ENCODE measurements around a stretch of chr18.

GRCh38 chr18:48621037-48621667 is 82.3 kb downstream of the CTIF start:
- PRO-cap = no peak

DNA sequence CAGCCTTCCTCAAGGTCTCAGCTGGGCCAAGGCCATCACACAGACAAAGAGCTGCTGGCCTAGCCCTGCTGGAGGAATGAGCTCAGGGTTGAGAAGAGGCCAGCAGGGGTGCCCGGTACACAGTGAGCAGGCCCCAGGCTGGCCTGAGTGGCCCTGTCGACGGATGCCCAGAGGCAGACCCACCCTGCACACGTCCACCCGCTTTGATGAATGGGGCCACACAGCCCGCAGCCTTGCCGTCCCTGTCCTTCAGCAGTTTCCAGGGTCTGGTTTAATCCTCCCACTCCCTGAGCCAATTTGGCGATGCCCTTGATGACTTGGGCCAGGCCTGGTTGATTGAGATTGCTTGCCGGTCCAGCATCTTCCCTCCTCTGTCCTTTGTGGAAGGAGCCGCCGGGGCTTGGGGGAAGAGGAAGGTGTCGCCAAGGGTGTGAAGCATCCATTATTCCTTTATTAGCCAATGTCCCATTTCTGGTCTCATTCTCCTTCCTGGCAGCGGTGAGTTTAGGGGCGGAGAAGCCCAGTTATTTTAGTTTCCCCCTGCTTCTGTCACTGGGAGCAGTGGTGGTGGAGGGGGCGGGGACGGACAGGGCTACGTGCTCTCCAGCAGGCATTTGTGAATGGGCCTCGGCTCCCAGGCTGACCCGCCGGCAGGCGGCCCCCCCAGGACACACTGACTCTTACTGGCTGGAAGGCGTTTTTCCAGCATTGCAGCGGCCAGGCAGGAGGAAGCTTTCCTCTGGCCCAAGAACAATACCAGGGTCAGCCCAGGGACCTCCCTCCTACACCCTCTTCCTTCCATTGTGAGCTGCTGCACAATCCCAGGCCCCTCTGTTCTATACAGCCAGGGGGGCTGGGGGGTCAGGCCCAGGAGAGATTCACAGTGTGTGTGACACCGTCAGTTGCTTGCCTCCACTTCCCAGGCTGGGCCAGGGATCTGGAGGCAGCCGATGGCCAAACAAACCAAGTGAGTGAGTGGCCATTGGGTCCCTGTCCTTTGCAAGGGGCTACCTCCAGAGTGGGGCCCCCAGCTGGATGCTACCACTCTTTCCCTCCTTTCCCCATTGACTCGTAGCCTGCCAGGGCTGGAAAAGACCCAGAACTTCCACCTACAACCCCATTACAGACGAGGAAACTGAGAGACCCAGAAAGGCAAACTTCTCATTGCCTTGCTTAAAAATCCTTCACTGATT is 141.9 kb downstream of the CTIF start:
- PRO-cap = no peak

DNA sequence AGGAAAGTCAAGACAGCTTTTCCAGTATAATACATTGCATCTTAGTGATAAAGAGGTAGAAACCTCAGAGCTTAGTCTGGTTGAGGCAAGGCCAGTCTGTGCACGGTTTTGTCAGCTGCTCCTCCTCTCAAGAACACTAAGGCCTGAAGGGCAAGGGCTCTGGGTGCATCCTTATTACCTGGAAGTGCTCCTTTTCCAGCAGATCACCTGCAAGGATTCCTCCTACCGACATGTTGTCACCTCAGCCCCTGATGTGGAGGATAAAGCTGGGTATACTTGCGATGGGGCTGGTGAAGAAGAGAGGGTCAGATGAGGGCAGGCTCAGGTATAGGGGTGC is 149.2 kb downstream of the CTIF start:
- PRO-cap = no peak

GRCh38 chr18:48813733-48814690 is 136.8 kb downstream of the SMAD7 start:
- PRO-cap = no peak

- PRO-cap = no peak
Observed at GRCh38 chr18:48827173-48828407, 123.2 kb downstream of the SMAD7 start.

DNA sequence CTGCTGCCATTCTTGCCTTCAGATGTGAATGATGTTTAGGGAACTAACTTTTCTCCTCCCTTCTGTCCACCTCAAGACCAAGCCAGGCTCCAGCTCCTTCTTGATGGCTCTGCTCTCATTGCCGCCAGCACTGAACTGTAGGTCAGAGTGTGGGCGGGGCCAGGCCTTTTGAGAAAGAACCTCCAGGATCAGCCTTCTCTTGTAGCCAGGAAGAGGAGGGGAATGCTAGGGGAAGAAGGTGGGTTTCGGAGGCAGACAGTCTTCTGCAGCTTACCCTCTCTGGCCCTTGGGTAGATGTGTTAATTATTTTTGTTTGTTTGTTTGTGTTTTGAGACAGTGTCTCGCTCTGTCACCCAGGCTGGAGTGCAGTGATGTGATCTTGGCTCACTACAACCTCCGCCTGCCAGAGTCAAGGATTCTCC is 120.9 kb downstream of the SMAD7 start:
- PRO-cap = no peak

DNA sequence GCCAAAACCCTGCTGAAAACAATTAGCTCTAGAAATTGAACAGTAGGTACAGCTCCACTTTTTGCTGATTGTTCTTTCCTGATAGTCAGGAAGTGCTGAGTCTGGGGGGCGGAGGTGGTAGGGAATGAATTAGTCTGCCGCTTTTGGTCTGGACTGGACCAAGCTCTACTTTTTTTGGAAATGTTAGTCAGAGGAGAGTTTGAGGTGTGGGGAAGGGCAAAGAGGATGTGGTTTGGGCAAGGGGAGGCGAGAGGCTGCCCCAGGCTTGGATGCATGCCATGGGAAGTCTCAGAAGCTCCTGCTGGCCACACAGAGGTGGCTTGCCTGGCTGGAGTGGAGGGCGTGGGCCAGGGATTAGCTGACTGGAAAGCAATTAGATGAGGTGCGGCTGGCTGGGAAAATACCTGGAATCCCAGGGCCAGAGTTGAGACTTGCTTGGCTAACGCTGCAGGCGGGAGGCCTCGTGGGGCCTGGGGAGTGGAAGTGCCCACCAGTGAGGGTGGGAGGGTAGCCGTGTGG is 117.9 kb downstream of the SMAD7 start:
- PRO-cap = no peak

DNA sequence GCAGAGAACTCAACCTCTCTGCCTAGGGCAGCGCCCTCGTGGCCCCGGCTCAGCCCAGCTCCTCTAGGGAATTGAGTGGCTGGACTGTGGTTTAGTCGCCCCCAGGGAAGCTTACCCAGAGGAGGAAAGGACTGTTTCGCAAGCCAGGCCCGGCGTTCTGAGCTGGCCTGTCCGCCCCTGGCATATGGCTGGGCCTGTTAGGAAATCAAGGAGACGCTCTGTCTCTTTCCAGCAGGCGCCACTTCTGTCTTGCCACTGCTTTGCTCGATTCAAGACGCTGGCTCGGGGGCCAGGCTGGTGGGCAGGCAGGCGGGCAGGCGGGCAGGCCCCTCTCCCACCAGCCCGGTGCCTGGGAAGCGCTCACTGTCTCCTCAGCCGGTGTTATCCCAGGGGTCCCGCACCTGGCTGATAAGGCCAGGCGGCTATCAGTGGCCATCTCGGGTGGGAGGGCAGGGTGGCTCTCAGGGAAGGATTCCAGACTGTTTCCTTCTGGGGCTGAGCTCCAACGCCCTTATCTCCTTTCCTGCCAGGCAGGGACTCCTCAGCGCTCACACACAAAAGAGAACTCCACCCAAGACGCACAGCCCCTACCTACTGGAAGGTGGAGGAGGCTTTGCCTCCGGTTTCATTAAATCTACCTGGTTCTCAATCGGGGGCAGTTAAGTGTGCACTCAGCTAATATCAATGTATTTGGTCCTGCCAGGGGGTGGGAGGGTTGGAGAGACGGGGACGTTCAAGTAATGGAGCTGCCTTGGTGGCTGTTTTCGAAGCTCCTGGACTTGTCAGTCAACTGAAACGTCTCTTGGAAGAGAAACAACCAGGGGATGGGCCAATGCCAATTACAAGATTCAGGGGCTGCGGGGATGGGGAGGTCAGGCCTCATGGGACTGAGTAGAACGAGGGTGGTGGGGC is 109.1 kb downstream of the SMAD7 start:
- PRO-cap = no peak

DNA sequence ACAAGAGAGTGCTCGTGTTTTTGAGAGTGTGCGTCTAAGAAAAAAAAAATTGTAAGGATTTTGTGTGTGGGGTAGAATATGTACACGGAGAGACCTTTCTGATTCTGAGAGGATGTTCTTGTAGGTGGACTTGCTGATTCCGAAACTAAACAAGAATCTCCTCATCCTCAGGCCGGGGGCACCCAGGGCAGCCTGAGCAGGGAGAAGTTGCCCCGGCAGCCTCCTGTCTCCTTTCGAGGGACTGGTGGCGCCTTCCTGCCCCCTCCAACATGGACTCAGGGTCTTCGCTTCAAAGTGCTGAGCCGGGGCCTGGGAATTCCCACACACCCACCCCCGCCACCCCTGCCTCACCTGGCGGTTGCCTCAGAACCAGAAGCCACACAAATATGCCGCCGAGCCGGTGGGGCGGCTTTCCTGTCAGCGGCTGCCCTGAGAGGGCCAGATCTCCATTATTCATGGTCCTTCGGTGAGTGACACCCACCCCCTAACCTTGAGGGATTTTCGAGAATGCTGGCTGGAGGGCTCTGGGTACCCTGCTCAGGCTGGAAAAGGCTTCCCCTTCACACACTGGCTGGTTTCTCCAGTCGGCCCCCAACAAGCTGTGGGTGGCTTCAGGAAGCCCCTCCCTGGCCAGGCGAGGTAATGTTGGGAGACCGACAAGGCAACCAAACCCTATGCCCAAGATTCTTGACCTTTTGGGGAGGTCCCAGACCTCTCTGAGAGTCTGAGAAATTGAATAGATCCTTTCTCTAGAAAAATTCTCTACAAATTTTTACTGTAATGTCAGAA is 71.7 kb downstream of the SMAD7 start:
- PRO-cap = bidirectional peak, plus-strand start at position 456 of the sequence, minus-strand start at position 296 of the sequence

DNA sequence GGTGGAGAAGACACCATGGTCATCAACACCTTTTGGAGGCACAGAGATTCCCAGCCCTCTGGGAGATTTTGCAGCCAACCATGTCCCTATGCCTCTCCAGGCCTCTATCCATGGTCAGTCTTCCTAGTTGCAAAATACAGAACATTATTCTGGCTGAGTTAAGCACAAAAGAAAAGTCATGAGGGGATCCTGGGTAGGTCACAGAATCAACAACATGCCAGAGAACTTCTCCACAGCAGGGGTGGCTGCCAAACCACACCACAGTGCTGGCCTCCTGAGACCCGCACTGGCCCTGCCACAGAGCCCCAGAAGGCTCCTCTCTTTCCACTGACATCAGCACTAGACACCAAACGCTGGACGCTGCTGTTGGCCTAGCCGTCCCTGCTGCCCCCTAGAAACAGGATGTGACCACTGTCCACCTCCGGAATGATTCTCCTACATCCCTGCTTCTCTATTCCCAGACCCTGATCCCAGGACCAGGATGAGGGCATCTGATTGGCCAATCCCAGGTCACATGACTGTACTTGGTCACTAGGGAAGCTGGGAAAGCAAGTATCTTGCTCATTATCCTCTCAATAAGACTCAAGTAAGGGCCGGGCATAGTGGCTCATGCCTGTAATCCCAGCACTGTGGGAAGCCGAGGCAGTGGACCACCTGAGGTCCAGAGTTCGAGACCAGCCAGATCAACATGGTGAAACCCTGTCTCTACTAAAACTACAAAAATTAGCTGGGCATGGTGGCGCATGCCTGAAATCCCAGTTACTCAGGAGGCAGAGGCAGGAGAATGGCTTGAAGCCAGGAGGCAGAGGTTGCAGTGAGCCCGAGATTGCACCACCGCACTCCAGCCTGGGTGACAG is 47.6 kb downstream of the SMAD7 start:
- PRO-cap = no peak

- PRO-cap = no peak
Observed at GRCh38 chr18:48917458-48918410, 33.0 kb downstream of the SMAD7 start.

DNA sequence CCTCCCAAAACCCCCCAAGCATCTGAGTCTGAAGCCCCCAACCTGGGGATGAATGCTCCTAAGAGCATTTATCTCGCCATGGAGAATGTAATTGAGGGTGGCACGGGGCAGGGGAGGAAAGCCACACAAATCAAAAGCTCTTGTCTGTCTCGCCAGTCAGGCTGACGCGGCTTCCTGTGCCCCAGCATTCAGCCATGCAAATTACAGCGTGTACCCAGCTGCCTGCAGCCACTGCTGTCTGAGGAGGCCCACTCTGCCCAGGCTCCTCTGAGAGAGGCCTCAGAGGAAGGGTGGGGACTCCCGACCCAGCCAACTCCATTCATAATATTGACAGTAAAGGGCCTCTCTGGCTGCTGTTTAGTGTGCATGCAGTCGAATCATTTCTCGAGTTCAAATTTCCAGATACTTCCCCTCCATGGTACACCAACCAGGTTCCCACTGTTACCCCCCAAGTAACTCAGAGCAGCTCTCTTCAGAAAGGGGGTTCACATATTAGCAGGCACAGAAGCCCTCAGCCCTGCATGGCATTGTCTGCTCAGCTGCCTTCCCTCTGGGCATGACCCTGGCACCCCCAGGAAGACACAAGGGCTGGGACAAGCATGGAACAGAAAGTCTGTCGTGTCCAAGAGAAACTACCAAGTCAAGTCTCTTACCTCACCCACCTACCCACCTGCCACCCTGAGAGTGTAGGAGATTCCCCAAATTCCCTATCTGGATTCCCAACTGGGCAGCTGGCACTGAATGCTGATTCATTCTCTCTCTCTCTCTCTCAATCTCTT is 21.8 kb downstream of the SMAD7 start:
- PRO-cap = no peak

GRCh38 chr18:48948967-48949705 is 1.6 kb downstream of the SMAD7 start:
- PRO-cap = no peak

- PRO-cap = no peak
Observed at GRCh38 chr18:48950654-48950758, 259 bp downstream of the SMAD7 start.

GRCh38 chr18:48975650-48976841 is 25.3 kb upstream of the SMAD7 start:
- PRO-cap = bidirectional peak, plus-strand start at chr18:48976041, minus-strand start at chr18:48975840; bidirectional peak, plus-strand start at chr18:48976161, minus-strand start at chr18:48976157; bidirectional peak, plus-strand start at chr18:48976502, minus-strand start at chr18:48976376

GRCh38 chr18:48992636-48993309 is 42.0 kb upstream of the SMAD7 start:
- PRO-cap = no peak

DNA sequence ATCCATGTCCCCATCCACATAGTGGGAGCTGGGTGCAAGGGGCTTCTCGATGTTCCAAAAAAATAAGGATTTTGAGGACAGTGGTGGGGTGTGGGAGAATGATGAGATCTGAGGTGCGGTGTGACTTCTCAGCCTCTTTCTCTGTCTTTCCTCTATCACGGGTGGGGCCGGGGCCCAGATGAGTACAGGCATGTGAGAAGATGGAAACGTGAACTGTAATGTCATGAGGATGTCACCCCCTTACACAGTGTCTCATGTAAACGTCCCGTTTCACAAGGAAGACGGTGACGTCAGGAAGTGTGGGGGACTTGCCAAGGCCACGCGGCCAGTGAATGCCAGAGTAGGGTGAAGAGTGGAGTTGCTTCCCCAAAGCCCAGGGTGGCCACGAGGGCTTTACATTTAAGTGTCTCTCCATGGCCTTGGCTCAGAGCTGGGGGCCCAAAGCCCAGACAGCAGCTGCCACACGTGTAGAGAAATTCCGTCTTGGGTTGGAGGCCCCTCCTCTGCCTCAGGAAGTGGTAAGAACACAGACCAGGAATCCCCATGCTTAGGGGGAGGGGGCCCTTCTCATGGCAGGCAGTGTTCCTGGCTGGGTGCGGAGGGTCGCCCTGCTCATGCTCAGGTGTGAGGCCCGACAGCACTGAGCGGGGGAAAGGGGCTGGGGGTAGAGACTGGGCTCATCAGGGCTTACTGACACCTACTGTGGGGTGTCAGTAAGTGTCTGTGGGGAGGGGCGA is 80.9 kb upstream of the SMAD7 start:
- PRO-cap = no peak

DNA sequence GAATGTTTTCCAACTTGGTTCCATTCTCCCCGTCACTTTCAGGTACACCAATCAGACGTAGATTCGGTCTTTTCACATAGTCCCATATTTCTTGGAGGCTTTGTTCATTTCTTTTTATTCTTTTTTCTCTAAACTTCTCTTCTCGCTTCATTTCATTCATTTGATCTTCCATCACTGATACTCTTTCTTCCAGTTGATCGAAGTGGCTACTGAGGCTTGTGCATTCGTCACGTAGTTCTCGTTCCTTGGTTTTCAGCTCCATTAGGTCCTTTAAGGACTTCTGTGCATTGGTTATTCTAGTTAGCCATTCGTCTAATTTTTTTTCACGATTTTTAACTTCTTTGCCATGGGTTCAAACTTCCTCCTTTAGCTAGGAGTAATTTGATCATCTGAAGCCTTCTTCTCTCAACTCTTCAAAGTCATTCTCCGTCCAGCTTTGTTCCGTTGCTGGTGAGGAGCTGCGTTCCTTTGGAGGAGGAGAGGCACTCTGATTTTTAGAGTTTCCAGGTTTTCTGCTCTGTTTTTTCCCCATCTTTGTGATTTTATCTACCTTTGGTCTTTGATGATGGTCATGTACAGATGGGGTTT is 156.3 kb upstream of the SMAD7 start:
- PRO-cap = no peak

DNA sequence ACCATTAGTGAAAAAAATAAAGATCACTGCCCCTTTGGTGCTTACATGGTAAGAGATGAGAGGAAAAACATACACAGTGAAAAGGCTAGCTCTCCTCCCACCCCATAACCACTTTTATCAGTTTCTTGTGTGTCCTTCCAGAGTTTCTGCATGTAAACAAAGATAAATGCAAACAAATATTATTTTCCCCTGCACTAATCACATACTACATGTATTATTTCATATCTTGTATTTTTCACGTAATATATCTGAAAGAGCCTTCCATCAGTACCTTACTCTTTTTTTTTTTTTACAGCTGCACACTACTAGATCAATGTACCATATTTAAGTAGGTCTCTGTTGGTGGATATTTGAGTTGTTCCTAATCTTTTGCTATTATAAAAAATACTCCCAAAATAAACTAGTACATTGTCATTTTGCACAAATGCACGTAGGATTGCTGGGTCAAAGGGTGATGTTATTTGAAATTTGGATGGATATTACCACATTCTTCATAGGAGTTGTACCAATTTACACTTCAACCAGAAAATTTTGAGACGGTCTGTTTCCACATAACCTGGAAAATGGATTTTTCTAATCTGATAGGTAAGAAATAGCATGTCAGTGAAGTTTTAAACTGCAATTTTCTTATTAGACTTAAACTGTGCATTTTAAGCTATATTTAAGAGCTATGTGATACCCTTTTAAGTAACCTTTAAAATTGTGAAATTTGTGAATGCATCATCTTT is 222.7 kb downstream of the DYM start:
- PRO-cap = no peak

GRCh38 chr18:49465265-49465829 is 4.9 kb upstream of the DYM start:
- PRO-cap = no peak

Measured in Calu3 (cell line).